Cardiac septum (tissue), 1 donor: Measurements from ENCODE around the genes SPR and TET3.

GRCh38 chr2:71578424-71579355 lies 112.2 kb downstream of the DYSF start:
- PRO-cap: no peak

DNA sequence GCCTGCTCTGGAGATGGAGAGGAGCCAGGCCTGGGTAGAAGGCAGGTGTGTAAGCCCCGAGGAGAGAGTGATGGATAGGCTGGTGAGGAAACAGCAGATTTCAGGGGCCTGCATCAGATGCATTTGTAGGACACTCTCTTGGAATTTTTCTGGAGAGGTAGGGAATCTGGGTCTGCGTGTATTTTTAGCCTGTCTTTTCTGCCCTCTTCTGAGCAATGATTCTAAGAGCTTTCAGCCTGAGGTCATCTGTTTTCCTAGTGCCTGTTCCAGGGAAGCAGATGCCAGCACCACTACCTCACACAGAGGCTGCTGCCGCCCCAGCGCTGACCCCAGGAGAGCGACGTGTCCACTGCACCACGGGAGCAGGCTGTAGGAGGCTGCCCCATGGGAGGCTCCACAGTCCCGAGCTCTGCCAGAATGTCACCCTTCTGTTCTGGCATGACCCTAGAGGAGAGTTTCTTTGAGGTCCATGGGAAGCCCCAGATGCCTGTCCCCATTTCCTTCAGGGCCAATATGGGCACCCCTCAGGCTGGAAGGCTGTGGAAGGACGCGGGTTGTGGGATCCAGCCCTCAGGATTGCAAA lies 316.4 kb downstream of the CYP26B1 start:
- PRO-cap: no peak

DNA sequence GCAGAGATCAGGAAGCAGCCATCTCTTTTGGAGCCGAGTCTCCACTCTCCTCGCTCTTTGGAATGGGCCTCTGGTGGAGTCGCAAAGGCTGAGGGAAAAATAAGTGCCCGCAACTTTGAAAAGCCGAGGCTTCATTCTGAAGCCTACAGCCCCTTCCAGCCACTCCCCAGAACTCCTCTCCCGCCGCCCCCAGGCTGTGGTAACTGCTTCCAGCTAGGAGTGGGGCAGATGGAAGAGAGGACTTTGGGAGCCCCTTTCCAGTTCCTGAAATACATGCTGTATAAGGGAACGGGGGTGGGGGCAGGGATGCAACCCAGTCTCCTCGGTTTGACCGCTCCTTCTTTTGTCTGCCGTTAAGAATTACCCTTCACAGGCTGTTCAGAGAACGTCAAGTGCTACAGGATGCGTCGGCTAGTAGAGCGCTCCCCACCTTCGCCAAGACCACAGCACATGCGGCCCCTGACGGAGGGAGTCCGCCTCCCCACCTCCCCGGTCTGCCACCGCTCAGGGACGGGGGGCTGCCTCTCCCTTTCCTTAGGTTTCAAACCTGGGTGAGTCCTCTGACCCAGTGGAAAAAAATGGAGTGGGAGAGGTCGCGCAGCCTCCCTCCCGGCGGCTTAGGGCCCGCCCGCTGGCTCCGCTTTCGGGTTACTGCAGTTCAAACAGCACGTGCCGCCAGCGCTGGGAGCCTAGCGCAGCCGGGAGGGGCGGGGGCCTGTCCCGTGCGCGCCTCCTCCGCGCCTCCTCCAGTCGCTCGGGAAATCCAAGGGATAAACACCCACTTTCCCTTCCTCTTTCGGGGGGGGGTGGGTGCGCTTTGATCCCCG lies 4.9 kb downstream of the CYP26B1 start:
- PRO-cap: bidirectional peak, plus-strand start at position 749 of the sequence, minus-strand start at position 549 of the sequence

DNA sequence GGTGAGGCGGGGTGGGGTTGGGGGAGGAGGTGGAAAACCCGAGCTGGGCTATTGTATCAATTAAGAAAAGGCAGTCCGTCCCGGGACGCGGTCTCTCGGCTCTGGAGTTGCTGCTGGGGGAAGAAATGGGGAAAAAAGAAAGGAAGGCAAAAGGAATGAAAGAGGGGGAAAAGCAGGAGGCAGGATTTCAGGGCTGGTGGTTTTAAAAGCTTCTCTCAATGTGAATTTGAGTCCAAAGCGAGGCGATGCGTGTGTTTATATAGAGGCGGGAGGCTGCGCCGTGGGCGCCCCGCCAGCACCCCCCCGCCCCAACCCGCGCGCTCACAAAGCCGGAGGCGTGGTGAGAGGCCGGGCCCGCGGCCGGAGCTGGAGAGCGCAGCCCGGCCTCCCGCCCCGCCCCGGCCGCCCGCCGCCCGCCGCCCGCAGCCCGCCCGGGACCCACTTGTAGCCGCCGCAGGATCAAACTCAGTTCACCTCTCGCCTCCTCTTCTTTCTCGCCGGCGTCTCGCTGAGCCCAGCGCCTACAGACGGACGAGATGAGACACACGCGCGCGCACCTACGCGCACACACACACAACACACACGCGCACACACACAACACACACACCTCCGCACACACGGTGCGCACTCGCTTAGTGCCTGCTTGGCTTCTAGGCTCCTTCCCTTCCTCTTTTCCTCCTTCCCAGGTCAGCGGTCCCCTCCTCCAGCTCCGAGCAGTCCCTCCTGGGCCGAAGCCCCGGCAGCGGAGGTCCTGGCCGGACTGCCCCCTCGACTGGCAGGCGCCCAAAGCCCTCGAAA lies 1.2 kb upstream of the CYP26B1 start:
- PRO-cap: unidirectional peak, plus-strand start at position 445 of the sequence

GRCh38 chr2:72488388-72489307 lies 337.2 kb downstream of the EXOC6B start:
- PRO-cap: no peak

GRCh38 chr2:72886749-72887482 lies at the start of gene SPR:
Gene SPR (plus strand): TSS chr2:72887408.
- PRO-cap: bidirectional peak, plus-strand start at chr2:72887427, minus-strand start at chr2:72887307

DNA sequence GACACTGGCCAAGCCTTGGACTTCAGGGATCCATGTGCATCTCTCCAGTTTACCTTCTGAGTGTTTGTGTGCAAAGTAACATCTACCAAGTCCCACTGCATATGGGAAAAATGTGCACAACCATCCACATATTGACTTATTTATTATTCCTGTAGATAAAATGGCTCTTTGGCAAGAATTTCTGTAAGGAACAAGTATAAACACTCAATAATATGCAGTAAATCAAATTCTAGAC lies 69.2 kb downstream of the SFXN5 start:
- PRO-cap: no peak

- PRO-cap: bidirectional peak, plus-strand start at chr2:73071501, minus-strand start at chr2:73071324
These were observed 219 bp downstream of the SFXN5 start for GRCh38 chr2:73071408-73071578.

DNA sequence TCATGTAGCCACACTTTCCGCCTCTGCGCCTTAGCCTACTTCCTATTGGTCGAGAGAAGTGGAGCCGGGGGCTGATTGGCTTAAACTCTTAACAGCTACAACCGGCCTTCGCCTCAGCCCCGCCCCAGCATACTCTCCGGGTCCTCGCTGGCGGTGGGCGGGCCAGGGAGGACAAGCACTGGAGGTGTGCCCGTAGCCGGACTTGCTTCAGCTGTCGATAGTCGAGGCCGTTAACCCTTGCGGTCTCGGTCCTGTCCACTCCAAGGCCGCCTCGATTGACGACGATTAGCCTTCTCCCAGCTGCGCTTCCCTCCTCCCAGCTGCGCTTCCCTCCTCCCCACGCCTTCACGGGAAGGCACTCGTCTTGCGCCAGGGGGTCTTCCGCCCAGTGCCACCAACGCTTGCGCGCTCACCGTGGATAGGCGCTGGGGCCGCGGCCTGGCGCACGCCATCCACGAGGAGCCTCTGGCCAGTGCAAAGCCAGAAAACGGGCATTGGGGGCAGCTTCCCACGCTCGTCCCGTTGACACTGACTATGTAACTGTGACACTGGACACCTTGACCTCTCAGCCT lies 377 bp upstream of the PRADC1 start:
- PRO-cap: bidirectional peak, plus-strand start at position 174 of the sequence, minus-strand start outside the sequence

DNA sequence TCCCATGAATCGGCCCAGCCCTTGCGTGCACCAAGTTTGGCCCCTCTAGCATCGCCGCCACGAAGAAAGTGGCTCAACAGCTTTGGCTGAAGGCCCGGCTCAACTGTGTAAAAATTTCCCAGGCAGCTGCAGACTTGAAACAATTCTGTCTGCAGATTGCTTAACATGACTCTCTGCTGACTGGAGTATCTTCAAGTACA lies 32.7 kb downstream of the ALMS1 start:
- PRO-cap: no peak

- PRO-cap: no peak
These were observed 54.2 kb downstream of the NAT8 start for GRCh38 chr2:73587972-73588491.

- PRO-cap: no peak
These were observed 4.1 kb downstream of the STAMBP start for GRCh38 chr2:73832947-73833200.

GRCh38 chr2:73919185-73919788 lies 7.4 kb upstream of the DGUOK start:
- PRO-cap: no peak

DNA sequence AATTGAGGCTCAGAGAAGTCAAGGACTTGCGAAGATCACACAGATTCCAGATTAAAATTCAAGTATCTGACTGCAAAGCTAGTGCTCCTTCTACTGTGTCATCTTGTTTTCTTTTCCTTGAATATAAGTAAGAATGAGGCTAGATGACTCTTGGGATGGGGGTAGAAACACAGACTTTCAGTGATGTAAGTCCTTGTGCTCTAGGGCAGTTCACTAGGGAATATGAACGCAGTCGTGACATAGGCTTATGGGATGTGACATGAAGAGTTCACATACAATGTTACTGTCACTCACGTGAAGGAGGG lies 6.9 kb upstream of the DGUOK start:
- PRO-cap: no peak

DNA sequence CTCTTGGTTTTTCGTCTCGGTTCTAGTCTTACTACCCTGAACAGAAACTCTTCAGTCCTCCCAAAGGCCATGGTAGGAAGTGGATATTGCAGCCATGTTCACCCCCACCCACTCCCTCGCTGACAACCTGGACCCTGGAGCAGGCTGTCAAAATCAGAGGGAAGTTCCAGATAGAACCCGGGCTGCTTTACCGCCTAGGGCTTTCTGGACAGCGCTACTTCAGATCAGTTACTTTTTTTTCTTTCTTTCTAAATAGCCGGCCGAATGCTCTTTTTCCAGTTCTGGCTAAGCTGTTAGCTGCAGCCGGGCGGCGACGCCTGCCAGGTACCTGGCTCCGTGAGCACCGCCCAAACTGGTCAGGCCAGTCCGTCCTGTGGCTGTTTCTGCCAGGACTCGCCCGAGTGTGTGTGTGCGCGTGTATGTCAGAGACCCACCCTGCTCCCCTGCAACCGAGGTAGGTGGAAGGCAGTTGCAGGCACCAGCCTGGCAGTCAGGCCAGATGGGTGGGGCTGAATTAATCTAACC lies 1.2 kb upstream of the TET3 start:
- PRO-cap: no peak

- PRO-cap: no peak
These were observed at the start of gene TET3 for GRCh38 chr2:73984588-73985353. Gene TET3 (plus strand): TSS chr2:73984910.

DNA sequence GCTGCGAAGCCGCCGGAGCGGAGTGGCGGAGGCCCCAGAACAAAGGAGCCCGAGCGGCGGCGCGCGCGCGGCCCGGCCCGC lies 484 bp downstream of the TET3 start:
- PRO-cap: no peak

DNA sequence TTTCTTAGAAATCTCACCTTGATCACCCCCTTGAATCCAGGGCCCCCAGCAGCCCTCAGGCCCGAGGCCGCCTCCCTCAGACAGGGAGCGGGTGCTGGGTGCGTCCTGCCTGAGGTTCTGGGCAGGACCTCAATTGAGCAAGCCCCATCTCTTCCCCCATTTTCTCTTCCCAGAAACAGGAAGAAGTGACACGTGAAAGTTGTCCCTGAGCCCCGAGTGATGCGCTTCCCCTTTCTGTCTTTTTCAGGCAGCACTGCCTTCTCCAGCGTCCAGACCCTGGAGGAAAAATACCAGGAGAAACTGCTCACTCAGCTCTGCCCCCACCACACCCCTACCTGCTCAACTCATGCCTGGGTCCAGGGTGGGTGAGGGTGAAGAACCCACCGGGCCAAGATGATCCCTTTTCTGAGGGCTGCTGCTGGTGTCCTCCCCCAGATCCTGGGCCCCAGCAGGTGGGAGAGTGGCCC lies 1.1 kb downstream of the TET3 start:
- PRO-cap: unidirectional peak, minus-strand start at position 135 of the sequence

DNA sequence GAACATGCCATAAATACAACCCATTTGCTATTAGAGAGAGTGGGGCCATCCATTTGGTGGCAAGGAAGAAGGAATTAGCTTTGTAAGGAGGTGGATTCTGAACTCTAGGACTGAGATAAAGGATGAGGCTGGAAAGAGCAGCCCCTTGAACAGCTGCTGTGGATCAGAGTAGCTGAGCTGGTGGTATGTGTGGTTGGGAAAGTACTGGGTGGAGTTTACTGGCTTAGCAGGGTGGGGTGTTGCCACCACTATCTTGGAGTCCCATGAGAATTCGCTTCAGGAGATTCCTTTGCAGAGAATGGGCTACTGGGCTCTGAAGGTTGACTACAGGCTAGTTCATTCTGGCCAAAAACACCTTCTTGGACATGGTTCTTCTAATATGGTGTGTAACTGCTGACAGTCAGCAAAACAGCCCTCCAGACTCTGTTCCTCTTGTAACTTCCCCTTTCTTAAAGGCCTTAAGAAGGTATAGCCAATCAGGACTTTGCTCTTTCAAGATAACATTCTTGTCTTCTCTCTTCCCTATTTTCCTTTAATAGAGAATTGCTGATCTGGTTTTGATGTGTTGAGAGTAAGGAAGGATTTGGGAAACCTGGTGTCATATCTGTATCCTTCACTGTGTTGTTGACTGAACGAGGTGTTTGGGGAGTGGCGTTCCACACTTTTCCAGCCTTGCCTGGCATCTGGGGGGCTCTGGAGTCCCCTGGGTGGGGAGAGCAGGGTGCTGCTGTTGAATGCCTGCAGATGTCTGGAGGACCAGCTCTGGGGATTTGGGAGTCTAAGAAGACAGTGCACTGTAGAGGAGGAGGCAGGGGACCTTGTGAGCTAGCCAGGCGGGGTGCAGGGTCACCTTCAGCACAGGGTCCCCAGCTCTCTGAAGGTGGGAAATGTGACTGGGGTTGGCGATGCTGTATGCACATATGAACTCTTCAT lies 52.9 kb downstream of the TET3 start:
- PRO-cap: no peak

DNA sequence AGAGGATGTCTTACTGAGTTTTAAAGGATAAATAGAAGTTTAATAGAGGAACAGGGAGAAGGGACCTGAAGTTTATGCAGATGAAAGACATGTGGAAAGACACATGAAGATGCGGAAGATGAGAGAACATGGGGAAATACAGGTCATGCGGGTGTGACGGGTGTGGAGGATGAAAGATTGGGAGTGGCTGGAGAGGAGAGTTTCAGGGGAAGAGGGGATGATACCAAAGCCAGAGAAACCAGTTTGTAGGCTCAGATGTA lies 69.2 kb downstream of the TET3 start:
- PRO-cap: no peak